NT2/D1 (cell line): ENCODE measurements around the gene TRIB2.

GRCh38 chr2:11207457-11208043, 52.3 kb downstream of the SLC66A3 start:
- RRBS, 2 experiments = no CpG with 5 or more reads among the region's 4 CpGs

GRCh38 chr2:11286324-11286879, 58.0 kb downstream of the ROCK2 start:
- RRBS, 2 experiments = no CpG with 5 or more reads among the region's 1 CpG

DNA sequence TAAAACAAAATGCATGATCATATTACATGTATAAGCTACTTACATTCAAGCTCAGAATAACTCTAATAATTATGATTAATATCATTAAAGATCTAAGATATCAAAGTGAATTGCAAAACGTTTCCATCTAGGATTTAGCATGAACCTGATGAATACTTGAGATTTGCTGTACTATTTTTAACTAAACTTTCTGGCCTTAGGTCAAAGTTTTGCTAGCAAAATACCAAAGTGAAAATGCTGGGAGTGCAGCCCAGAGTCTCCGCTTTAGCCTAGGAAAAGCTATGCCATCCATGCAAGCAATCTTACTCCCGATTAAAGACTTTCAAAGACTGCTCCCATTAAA, 2.1 kb downstream of the ROCK2 start:
- RRBS, 2 experiments = no CpG with 5 or more reads among the region's 3 CpGs

GRCh38 chr2:11495584-11496256, 29.8 kb upstream of the E2F6 start:
- RRBS, 2 experiments = no CpG with 5 or more reads among the region's 29 CpGs

- RRBS, 2 experiments = no CpG with 5 or more reads among the region's 3 CpGs
Measured at GRCh38 chr2:11506464-11507082, 27.3 kb upstream of the GREB1 start.

DNA sequence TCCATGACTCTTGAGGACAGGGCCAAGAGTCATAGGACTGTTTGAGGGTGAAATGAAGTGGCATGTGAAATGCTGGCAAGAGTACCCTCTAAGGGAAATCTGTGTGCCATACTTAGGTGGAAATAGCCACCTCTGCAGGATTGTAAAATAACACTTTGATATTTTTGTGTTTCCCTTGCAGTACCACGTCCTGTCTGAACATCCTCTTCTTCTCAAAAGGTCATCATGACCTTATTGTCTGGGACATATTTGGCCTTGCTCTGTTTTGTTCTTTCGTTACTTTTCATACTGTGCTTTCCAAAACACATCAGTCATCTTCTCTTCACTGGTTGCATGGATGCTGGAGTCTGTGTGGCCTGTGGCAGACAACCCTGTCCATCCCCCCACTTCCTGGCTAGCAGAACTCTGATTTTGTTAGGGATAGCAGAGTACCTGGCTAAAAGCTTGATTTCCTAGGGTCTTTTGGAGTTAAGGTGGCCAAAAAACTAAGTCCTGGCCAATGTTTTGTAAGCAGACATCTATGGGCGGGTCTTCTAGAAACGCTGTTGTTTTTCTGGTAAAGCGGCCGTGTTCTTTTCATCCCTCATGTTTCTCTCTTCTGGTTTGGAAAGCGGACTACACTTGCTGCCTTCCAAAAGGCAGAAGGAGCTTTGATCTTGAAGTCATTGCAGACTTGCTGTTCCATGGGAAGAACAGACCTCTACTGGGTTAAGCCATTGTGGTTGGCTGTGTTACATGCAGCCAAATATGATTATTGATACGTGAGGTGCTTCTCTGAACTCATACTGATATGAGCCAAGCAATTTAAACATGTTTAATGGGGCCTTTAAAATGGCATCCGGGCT, 9.2 kb upstream of the GREB1 start:
- RRBS, 2 experiments = no CpG with 5 or more reads among the region's 9 CpGs

DNA sequence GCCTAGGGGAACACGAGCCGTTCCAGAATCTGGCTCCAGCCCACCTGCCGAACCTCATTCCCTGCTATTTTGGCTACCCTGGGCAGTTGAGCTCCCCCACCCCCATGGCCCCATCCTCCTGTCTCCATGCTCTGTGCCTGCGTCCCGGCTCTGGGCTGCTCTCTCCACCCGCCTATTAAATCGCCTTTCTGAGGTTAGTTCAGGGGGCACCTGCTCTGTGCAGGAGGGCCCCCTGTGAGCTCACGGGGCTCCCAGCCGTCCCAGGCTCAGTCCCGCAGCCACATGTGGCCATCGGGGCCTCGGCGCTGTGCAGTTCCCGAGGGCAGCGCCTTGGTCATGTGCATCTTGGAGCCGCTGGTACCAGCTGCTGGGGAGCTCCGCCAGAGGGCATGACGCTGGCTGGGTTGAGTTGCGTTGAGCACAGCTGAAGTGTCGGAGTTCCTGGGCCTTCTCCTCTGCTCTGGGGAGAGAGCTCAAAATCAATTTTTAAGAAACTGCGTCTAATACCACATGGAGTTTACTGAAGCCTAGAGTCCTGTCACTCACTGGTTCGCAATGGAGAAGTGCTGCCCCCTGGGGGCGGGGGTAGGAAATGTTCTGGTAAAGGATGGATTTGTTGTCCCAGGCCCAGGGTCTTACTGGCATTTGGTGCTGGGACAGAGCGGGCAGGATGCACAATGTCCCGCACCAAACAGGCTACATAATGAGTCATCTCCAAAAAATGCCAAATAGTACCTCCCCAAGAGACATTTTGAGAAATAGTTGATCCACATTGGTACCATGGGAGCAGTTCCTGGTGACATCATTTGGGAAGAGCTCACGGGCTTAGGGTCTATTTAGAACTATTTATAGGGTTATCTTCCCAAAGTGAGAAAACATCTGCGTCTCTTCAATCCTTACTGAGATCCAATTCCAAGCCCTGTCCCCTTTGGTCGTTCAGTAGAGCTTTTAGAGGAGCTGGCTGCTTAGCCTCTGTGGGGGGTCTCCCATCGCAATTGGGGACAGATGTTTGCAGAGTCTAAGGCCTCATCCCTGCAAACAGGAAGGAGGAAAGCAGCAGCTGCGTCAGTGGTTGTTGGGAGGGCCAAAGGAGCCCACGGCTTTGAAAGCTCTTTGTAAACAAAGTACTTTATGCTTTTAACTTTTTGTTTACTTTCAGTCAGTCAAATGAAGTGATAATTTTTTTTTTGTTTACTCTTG, 48.9 kb downstream of the GREB1 start:
- RRBS, 2 experiments = no CpG with 5 or more reads among the region's 31 CpGs

- RRBS, 2 experiments = no CpG with 5 or more reads among the region's 15 CpGs
Measured at GRCh38 chr2:11680248-11680910, 10.4 kb upstream of the NTSR2 start.

DNA sequence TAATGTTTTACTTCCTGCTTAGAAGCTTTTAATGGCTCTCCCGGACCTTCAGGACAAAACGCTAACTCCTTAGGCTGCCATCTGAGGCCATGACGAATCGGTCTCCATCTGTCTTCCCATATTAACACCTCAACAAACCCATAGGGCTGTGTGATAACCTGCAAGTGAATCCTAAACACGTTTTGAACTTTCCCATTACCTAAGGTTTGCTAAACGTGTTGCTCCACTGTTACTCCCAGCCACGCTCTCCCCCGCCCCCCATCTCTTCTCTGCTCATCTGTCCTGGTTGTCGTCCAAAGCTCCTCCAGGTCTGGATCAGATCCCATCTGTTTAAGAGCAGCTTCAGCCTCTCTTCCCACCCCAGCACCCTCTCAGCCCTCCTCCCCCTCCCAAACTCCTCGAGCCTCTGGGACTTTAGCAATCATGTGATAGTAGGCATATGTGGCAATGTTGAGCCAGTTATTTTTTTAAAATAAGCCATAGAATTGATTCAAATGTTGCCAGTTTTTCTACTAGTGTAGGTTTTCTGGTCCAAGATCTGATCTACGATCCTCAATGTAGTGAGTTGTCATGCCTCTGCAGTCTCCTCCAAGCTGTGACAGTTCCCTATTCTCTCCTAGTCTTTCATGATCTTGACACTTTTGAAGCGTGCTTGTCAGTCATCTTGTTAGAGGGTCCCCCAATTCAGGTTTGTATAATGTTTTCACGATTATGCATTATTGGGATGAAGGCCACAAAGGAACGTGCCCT, 20.0 kb upstream of the LPIN1 start:
- RRBS, 2 experiments = 100% methylated on average over 1 of the region's 14 CpGs; no CpG with 5 or more reads in 1 of the 2 experiments

- RRBS, 2 experiments = 0 to 44% methylated on average over 1 to 2 of the region's 15 CpGs
Measured at GRCh38 chr2:11744649-11745524, 1.5 kb upstream of the LPIN1 start.

DNA sequence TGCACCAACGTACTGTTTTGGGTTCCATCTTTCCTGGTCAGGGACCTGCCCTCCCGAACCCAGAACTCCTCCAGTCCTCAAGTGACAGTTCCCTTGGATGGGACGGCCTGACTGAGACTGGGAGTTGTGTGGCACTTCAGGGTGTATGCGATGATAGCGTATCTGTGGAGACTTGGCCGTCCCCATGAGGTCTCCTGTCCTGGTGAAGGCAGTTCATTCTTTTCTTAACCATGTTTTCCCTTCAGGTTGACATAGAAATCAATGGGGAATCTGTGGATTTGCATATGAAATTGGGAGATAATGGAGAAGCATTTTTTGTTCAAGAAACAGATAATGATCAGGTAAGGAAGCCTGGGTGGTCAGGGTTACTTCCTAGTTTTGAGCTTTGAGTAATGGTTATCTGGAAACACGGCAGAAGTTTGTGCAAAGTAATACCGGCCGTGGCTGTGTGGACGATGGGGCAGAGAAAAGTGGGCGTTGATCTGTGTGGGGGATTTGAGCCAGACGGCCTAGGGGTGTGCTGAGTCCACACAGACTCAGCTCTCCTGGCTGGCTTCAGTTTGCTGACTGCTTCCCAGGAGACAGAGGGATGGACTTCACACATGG, 21.2 kb downstream of the LPIN1 start:
- RRBS, 2 experiments = no CpG with 5 or more reads among the region's 12 CpGs

DNA sequence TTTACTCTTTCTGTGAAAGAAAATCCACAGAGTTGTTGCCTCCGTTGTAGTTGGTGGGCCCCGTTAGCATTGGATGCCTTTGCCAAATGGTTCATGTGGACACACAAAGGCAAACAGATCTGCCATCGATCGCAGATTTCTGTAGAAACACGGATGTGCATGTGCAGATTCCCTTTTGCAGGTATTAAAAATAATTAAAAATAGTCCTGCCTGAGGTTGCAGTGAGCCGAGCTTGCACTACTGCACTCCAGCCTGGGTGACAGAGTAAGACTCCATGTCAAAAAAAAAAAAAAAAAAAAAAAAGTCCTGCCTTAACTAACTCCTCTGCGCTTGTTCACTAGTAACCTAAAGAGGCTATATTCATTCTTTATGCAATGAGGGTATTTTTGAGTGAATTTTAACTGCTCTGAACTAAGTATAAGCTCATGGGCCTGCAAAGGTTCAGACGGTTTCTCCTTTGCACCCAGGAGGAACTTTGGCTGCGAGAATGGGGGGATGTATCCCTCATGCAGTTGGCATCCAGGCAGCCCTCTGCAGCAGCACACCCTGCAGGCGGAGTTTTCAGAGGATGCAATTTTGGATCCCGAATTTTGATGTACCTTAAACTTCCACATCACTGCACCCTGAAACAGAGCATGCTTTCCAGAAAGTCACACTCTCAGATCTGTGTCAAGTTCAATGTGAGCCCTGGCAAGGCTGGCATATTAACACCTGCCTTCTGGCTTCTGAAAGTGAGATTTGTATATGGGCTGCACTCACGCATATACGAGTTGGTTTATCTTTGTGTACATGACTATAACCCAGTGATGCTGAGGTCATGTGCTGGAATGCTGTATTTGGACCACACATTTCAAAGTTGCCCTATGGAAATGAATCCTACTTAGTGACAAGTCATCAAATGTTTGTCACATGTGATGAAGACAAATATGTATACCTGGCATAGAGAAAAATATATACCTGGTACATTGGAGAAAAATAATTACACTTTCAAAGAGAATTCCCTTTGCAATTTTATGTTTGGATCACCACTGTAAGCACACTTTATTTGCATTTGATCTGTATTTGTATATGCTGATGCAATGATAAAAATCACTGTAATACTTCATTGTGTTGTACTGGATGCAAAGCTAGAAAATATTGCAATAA, 80.2 kb downstream of the LPIN1 start:
- RRBS, 2 experiments = no CpG with 5 or more reads among the region's 13 CpGs

DNA sequence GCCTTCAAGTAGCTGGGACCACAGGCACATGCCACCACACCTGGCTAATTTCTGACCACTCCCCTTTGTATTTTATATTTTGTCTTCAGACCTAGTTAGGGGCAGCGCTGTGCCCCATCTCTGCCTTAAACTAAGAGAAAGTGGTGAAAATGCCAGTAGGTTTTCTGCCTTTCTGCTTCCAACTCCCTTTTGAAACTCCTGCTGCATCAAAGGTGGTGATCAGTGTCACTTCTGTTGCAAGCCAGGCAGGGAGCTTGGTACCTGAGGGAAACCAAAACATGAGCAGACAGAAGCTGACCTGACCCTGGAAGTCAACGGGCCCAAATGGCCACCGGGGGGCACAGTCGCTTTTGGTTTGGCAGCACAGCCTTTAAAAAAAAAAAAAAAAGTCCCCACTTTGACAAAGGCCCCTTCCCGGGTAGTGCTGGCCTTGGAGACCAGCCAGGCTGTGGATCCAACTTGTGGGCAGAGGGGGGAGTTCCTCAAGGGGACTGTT, 82.7 kb downstream of the LPIN1 start:
- RRBS, 2 experiments = 2 to 4% methylated on average over 3 of the region's 5 CpGs

- RRBS, 2 experiments = no CpG with 5 or more reads among the region's 2 CpGs
Measured at GRCh38 chr2:12084131-12084429, 337.6 kb downstream of the LPIN1 start.

GRCh38 chr2:12169564-12170129, 423.2 kb downstream of the LPIN1 start:
- RRBS, 2 experiments = no CpG with 5 or more reads among the region's 6 CpGs

- RRBS, 2 experiments = no CpG with 5 or more reads among the region's 6 CpGs
Measured at GRCh38 chr2:12325957-12326174, 390.9 kb upstream of the TRIB2 start.

GRCh38 chr2:12478848-12479104, 238.0 kb upstream of the TRIB2 start:
- RRBS, 2 experiments = no CpG with 5 or more reads among the region's 4 CpGs

DNA sequence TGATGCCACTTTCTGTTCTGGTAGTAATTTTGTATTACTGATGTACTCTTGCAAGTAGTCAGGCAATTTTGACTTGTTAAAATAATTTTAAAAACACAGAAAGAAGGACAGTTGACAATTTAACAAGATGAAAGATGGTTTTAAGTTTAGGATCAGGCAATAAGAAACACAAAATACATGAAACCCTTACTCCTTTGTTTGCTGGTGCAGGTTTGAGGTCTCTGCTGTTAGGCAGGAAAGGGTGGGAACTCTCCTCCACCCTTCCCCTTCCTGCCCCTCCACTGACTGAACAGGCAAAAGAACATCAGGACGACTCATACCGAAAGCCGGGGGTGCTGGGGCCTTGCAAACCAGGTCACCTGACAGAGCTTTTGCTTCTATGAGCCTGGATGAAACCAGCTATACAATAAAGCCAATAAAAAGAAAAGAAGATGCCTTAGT, 215.4 kb upstream of the TRIB2 start:
- RRBS, 2 experiments = no CpG with 5 or more reads among the region's 3 CpGs

- RRBS, 2 experiments = no CpG with 5 or more reads among the region's 50 CpGs
Measured at GRCh38 chr2:12716839-12717321, at the start of gene TRIB2. Gene TRIB2 (plus strand): TSS chr2:12716936.

GRCh38 chr2:12788383-12788978, 71.7 kb downstream of the TRIB2 start:
- RRBS, 2 experiments = no CpG with 5 or more reads among the region's 5 CpGs